Measurements from ENCODE around the genes SLC5A12 and CCDC34.

GRCh38 chr11:22624589-22624913, 1.1 kb downstream of the FANCF start:
- CAGE, long polyA plus RNA, result no peak
- RRBS, result no CpG with 5 or more reads among the region's 4 CpGs

- CAGE, long polyA plus RNA, result no peak
- RRBS, result no CpG with 5 or more reads among the region's 8 CpGs
Measured at GRCh38 chr11:23035353-23035845, 175.1 kb upstream of the CCDC179 start.

- CAGE, long polyA plus RNA, result no peak
- RRBS, result no CpG with 5 or more reads among the region's 1 CpG
Measured at GRCh38 chr11:24864661-24864907, 367.7 kb downstream of the LUZP2 start.

DNA sequence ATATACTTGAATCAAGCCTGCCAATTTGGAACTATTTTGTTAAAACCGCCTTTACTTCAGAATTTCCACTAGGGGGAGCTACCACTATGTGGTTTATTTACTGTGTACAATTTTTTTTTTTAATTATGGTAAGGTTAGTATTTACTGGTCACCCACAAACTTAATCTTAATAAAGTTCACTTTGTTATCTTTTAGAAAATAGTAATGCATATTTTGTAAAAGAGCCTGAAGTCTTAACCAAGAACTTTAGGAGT, 47.0 kb upstream of the ANO3 start:
- CAGE, long polyA plus RNA, result no peak
- RRBS, result no CpG with 5 or more reads among the region's 1 CpG

GRCh38 chr11:26721819-26722383, at the start of gene SLC5A12:
Gene SLC5A12 (minus strand): TSS chr11:26722060.
- CAGE, long polyA plus RNA, result no peak
- RRBS, result no CpG with 5 or more reads among the region's 5 CpGs

- CAGE, long polyA plus RNA, result no peak
- RRBS, result no CpG with 5 or more reads among the region's 10 CpGs
Measured at GRCh38 chr11:27201783-27202459, 161.1 kb downstream of the CCDC34 start.

DNA sequence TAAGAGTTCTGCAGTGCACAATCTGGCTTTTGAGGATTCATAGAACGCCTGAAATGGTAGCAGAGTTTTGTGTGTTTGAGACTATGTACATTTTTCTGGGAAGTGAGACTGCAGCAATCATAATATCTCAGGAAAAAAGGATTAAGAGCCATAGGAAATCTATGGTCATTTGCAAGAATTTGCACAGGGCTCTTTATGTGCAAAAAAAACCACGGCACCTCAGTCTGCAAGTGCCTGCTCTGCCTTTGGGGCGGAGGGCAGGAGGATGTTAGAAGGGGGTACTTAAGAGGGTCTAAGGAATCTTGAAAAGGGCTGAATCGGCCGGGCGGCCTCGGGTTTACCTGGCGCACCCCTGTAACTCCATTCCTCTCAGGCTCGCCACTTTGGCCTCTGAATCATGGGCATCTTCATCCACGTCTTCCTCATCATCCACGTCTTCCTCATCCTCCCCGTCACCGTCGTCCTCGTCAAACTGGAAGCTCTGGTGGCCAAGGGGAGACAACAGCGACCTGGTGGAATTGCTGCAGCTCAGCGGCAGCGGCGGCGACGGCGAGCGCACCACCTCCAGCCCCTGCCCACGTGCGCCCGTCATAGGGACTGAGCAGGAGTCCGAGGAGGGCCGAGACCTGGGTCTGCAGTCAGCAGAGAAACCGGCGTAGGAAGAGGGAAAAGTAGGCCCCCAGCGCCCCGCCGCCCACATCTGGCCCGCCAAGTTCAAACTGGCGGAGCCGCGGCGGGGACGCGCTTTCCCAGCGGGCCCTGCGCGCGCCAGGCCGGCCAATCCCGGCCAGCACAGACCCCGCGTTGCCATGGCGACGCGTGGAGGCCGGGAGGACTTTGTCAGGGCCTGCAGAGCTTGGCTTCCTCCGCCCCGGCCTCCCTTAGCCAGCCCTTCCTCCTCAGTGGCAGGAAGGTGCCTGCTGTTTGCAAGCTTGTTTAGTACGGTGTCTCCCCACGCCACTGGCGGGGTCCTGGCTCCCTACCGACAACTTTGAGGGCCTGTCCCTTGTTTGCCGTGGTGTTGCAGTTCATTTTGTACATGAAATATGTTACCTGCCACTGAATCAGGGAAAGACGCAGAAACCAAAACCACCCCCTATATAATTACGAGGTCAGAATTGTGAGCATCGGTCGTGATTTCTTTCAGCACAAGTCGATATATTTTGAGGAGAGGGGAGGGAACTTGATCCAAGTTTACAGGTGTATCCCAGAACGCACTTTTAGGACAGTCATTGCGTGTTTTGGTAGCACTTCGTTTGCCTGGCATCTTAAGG, at the start of gene CCDC34:
Gene CCDC34, minus strand, starts transcription at position 721 of the 1,274 bp plus-strand sequence.
- CAGE, long polyA plus RNA, result no peak
- RRBS, result 1% methylated on average over 9 of the region's 67 CpGs

- CAGE, long polyA plus RNA, result no peak
- RRBS, result no CpG with 5 or more reads among the region's 9 CpGs
Measured at GRCh38 chr11:27379213-27380558, 16.7 kb upstream of the CCDC34 start.

DNA sequence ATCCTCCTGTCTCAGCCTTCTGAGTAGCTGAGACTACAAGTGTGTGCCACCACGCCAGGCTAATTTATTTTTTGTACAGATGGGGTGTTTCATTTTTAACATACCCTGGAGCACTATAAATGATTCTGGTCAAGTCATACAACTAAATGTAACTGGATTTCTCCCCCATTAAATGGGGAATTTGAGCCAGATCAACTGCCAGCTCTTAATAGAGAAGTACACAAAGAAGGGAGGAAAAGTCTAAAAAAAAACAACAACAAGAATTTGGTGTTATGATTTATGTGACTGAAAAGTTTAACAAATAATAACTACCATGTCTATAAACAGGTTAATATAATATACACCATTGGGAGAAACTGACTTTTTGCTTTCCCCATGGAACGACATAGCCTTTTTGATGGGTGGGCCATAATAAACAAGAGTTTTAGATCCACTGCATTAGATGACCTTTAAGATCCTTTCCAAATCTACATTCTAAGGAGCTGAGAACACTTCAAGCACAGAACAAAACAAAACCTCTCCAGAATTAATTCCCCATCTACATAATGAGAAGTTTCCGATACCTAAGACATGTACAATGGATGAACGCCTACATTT, 17.4 kb downstream of the LGR4 start:
- CAGE, long polyA plus RNA, result no peak
- RRBS, result no CpG with 5 or more reads among the region's 4 CpGs

DNA sequence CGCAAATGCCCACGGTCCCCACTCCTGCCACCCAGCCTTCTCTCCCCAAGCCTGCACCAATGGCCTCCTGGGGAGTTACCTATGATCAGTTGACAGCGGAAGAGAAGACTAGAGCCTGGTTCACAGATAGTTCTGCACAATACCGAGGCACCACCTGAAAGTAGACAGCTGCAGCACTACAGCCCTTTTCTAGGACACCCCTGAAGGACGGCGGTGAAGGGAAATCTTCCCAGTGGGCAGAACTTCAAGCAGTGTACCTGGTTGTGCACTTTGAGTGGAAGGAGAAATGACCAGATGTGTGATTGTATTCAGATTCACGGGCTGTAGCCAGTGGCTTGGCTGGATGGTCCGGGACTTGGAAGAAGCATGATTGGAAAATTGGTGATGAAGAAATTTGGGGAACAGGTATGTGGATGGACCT, 49.6 kb downstream of the METTL15 start:
- CAGE, long polyA plus RNA, result no peak
- RRBS, result no CpG with 5 or more reads among the region's 8 CpGs

GRCh38 chr11:28628323-28628764, 520.2 kb downstream of the METTL15 start:
- CAGE, long polyA plus RNA, result no peak
- RRBS, result no CpG with 5 or more reads among the region's 4 CpGs

GRCh38 chr11:28976688-28977188, 868.5 kb downstream of the METTL15 start:
- CAGE, long polyA plus RNA, result no peak
- RRBS, result no CpG with 5 or more reads among the region's 7 CpGs

- CAGE, long polyA plus RNA, result no peak
- RRBS, result no CpG with 5 or more reads among the region's 1 CpG
Measured at GRCh38 chr11:31446353-31447025, 62.9 kb downstream of the IMMP1L start.

DNA sequence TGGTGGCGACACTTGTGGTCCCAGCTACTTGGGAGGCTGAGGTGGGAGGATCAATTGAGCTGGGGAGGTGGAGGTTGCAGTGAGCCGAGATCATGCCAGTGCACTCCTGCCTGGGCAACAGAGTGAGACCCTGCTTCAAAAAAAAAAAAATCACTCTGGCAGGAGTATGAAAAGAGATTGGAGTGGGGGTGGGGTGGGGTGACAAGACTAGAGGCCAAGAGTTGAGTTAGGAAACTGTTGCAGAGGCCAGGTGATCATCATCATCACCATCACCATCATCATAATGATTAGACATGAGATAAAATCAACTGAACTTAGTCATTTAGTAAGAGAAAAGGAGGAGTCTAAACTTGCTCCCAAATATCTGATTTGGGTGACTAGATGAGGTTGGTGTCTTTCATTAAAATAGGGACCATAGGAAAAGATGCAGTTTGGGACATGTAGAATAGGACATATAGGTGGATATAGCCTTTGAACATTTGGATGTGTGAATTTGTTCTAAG, 124.3 kb downstream of the PAX6 start:
- CAGE, long polyA plus RNA, result no peak
- RRBS, result no CpG with 5 or more reads among the region's 2 CpGs

- CAGE, long polyA plus RNA, result no peak
- RRBS, result 4% methylated on average over 23 of the region's 87 CpGs
Measured at GRCh38 chr11:31817131-31818268, 6.4 kb upstream of the PAX6 start.

DNA sequence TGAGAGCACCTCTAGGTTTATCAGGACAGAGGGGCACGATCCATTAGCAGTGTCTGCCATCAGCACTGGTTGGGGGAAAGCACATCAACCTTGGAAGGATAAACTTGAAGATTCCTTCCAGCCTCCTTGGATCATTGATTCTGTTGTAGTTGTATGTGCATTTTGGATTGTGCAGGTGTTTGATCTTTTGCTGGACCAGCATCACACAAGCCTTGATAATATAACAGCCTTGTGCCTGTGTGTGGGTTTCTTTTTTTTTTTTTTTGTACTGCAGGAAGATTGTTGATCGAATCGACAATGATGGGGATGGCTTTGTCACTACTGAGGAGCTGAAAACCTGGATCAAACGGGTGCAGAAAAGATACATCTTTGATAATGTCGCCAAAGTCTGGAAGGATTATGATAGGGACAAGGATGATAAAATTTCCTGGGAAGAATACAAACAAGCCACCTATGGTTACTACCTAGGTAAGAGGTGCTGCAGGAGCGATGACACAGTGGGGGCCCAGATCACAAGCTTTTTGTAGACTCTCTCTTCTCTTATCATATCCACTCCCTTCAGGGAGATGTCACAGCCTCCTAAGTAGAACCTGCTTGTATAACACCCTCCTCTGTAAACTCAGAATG, 6.1 kb downstream of the RCN1 start:
- CAGE, long polyA plus RNA, result no peak
- RRBS, result no CpG with 5 or more reads among the region's 6 CpGs

DNA sequence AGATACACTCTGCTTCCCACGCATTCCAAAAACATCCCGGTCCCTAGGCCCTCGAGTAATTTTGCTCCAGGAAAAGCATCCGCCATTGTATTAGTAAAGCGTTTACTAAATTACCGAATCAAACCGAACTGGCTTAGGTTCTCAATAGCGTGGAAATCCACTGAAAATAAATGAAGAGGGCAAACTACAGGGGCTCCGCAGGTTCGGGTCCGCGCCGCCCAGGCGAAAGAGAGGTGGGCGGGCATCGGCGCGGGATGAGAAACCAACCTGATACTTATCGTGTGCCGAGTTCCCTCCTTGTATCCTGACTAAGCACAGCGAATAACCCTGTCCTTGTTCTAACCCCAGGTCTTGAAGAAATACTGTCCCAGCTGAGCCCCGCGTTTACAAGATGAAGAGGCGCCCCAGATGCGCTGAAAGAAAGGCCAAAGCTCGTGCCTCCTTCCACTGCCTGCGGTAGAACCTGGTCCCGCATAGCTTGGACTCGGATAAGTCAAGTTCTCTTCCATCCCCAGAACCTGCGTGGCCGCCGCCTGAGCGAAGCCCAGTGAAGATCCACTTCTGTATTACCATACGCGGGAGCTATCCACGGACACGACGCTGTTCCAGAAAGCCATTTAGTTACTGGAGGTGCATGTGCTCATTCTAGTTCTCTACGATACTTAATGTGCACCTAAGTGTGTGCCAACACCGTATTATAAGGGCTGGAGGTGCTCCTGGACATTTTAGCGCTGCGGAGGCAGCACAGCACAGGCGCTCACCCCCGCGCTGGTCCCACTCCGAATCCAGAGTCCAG, 1.6 kb downstream of the WT1 start:
- CAGE, long polyA plus RNA, result no peak
- RRBS, result no CpG with 5 or more reads among the region's 46 CpGs

GRCh38 chr11:32437175-32438549, 2.3 kb upstream of the WT1 start:
- CAGE, long polyA plus RNA, result no peak
- RRBS, result 0% methylated on average over 1 of the region's 65 CpGs

- CAGE, long polyA plus RNA, result no peak
- RRBS, result no CpG with 5 or more reads among the region's 8 CpGs
Measured at GRCh38 chr11:32586348-32587248, 3.0 kb downstream of the EIF3M start.

GRCh38 chr11:32887767-32887966, 4.9 kb upstream of the QSER1 start:
- CAGE, long polyA plus RNA, result no peak
- RRBS, result no CpG with 5 or more reads among the region's 5 CpGs

Data from osteoblast (primary cell).